Measurements from ENCODE around the genes RBBP9 and SCP2D1.

DNA sequence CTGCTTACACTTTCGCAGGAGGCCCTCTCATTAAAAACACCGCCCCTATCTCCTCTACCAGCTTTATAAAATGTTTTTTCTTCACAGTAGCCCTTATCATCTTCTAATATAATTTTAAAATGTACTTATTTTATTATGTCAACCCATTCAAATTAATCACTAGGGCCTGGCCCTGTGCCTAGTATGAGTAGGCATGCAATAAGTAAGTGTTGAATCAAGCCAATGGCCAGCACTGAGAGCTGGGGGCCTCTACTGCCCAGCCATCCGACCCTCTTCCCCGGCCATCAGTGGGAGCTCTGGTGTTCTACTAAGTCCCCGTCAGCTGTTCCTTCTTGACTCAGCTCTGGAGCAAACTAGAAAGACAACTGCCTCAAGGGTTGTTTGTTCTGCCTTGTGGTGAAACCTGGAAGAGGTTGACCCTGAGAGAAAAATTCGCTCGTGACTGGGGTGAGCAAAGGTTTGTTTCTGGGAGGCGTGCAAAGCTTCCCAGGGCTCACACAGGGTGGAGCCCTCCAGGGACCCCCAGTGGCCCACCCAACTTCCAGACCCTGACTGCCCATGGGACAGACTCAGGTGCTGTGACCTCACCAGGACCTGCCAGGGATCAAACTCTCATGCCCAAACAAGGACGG, 50.2 kb downstream of the BANF2 start:
- PRO-cap: bidirectional peak, plus-strand start outside the sequence, minus-strand start at position 580 of the sequence

DNA sequence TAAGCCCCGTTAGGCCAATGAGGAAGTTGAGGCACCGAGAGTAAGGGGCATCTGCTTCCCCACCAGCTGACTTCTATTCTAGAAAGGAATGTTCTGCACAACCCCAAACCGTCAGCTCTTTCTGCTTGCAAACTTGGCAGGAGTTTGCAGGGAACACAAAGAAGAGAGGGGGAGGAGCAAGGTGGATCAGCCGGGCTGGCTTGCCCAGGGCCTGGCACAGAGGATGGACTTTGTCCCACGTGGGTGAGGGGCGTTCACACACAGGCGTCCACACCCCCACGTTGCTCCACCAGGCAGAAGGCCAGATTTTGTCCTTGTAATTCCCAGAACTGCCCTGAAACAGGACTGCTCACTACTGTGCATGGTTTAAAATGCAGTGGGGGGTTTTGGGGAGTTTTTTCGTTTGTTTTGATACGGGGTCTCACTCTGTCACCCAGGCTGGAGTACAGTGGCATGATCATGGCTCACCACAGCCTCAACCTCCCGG, 93.3 kb downstream of the SNX5 start:
- PRO-cap: no peak

GRCh38 chr20:17941304-17941896, 27.2 kb downstream of the SNX5 start:
- PRO-cap: no peak

GRCh38 chr20:17960912-17961314, 7.7 kb downstream of the SNX5 start:
- PRO-cap: no peak

DNA sequence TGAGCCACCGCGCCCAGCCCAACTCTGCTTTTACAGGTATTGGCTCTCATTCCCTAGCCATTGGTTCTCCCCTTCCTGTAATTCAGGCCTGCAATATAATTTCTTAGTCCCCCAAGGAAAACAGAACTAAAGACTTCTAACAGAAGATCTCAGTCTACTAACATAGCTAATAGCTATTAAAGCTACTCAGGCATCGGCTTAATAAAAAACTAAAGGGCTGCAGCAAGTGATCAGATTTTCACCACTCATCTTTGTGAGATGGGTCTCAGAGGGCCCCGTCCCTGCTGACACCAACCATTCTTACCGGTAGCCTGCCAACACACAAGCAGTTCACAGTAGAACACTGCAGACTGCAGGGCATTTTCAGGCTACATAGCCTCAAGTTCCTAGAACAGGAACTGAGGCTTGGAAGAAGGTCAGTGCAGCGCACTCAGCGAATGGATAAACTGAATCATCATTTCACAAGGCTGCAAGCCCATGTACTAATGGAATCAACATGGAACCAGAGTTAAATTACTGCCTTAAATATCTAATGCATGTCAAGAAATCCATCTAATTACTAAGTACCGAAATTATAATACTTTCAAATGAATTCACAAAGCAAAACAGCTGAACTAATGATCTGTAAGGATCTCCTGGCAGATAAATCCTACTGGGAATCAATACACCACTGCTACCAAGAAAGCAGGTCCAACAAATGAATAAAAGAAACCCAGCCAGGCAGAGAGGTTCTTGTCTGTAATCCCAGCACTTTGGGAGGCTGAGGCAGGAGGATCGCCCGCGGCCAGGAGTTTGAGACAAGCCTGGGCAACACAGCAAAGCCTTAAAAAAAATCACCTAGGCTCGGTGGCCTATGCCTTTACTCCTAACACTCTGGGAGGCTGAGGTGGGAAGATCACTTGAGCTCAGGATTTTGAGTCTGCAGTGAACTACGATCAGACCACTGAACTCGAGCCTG, 5.8 kb downstream of the SNX5 start:
- PRO-cap: no peak

GRCh38 chr20:17966762-17967539, 1.6 kb downstream of the SNX5 start:
- PRO-cap: no peak

DNA sequence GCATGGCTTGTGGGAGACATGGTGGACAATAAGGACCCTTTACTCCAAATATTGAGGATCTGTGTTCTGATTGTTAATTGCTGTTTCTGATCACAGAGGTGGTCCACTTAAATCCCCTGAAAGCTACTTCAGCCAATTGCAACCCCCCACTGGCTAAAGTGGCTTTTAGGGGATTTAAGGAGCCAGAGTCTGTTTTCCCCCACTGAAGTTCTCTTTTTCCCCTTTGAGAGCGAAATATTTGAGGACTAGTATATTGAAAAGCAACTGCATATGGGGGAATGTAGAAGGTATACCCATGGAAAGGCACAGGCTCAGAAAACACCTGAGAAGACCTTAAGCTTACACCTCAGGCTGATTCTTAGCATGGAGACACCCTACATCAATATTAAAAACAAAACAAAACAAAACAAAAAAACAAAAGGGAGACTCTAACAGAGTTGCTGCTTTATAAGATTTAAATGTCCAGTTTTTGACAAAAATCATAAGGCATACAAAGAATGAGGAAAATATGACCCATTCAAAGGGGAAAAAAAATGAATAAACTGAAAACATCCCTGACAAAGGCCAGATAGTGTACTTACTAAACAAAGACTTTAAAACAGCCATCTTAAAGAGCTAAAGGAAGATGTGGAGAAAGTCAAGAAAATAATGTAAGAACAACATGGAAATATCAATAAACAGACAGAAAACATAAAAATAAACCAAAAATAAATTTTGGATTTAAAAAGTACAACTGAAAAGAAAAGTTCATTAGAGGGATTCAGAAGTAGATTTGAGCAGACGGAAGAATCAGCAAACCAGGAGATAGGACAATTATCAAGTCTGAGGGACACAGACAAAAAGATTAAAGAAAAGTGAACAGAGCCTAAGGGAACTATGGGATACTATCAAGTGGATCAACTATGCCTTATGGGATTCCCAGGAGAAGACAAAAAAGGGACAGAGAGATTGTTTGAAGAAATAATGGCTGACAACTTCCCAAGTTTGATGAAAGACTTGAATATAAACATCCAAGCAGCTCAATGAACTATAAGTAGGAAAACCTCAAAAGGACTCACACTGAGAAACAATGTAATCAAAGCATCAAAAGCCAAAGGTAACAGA, 10.6 kb downstream of the ZNF133 start:
- PRO-cap: no peak

DNA sequence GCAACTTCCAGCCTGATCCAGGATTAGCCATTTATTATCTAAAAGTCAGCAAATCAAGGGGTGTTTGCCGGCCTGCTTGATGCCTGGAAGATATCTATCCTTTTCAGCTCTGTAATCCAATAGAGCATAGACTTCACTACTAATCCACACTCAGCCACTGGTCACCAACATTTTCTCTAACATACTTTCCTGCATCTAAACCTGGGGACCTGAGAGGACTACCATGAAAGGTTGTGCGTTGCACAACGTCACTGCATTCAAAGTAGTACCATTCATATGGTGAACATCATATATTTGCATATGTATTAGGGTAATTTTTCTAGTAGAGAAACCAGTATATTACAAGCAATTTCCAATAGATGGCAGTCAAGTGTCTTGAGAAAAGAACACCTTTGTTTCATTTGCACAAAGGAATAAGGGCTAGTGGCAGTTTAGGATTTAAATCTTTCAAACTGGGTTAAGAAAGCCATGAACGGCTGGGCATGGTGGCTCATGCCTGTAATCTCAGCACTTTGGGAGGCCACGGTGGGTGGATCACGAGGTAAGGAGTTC, 53.7 kb downstream of the DZANK1 start:
- PRO-cap: bidirectional peak, plus-strand start at position 450 of the sequence, minus-strand start at position 104 of the sequence

DNA sequence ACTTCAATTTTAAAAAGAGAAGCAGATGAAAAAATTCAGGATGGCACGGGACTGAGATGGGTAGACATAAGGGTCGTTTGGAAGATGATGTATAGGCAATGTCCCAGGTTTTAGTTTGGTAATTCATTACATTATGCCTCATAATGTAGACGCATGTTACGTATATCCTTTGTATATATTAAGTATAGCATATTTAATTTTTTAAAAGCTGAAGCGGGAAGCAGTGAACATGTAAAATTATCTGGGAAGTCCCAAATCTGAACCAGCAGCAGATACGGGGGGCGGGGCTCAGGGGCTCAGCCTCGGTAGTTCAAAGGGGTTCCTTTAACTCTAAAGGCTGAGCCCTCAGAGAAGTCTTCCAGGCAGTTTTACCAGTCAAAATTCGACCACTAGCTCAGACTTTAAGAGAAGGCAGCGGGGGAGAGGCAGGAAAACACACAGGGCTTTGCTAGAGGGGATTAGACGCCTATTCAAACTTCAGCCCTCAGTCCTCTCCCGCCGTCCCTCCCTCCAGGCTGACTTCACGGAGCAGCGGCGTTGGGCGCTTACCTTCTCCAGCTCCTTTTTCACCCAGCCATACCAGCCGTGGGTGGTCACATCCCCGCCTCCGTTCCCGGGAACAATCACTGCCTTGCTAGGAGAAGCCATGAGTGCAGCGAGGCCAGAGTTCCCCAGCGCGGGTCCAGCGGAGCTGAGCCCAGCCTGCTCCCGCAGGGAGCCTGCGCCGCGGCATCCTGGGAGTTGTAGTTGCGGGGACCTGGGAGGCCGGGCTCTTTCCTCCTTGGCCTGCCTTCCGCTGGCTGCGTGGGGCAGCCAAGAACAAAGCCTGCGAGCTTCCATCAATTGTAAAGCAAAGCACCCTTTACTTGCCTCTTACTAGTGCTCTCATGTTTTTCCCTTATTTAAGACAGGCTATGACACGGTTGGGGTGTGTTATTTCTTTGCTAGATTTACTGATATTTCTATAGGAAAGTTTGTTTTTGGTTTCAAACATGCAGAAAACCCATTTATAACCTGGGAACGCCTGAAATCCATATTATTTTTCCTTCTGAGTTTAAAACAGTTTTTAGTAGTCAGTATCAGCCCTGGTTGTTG, at the start of gene RBBP9:
RBBP9 (minus strand) TSS at position 706 of the 1,095 bp plus-strand sequence.
- PRO-cap: unidirectional peak, plus-strand start at position 397 of the sequence; bidirectional peak, plus-strand start at position 789 of the sequence, minus-strand start at position 706 of the sequence

DNA sequence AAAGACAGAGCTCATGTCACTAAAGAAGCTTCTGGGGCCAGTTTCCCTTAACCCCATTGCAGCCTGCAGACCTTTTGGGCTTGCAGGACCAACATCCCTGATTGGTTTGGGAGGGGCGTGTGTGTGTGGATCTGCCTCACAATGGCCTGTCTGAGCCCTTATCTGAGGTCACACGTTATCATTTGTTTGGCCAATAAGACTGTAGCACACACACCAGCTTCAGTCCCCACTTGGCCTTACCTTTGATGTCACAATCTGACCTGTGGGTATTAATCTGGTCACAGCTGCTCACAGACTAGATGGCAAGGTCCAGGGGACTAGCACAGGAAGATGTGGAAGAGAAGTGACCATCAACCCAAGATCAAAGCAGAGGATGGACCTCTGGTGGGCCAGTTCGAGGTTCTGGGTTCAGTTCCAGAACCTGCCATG, at the start of gene SCP2D1:
SCP2D1 (plus strand) TSS at position 298 of the 429 bp plus-strand sequence.
- PRO-cap: no peak

DNA sequence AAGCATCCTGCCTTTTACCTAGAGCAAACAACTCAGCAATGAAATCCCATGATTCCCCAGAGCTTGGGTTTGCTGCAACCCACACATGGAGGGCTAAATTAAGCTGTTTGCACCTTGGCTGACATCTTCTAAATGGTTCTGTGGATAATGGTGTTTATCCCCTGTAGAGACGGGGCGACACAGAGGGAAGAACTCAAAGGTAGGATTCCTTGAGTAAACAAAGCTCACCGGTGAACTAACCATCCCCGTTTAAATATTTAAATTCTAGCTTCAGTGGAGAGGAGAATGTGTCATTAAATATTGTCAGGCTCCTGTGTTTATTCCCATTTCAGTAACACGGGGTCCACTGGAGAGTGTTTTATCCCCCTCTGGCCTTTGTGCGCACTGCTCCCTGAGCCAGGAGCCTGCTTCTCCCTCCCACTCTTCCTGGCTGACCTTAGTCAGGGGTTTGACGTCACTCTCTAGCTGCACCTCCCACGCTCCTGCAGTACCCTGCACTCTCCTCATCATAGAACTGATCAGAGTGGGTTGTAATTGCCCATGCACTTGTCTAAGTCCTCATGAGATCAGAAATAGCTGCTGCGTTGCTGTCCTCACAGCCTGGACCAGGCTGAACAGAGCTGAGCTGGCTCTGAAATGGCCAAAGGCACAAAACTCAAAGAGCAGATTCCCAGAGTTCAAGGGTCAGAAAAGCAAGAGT, 170.5 kb downstream of the SCP2D1 start:
- PRO-cap: no peak

DNA sequence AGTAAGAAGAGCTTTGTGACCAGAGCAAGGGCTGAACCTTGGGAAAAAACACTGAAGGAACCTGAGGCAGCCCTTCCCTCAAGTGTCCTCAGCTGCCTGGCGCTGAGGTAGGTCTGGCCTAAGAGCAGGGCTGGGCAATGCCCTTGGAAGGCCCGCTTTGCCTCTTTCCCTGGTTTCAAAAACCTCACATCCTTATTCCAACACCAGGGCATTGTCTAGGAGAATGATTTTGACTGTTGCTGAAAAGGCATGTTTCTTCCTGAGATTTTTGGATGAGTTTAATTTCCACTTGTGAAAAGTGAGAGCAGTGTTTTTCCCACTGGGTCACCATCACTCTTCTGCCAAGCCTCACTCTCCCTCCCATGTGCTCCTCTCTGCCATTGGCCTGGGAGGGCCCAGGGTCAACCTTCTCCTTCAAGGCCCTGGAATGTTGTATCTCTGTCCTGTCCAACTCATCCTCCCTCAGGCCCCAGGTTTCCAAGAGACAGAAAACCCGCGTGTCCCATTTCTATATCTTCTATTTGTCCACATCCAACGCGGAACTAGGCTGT, 173.1 kb downstream of the SCP2D1 start:
- PRO-cap: no peak

DNA sequence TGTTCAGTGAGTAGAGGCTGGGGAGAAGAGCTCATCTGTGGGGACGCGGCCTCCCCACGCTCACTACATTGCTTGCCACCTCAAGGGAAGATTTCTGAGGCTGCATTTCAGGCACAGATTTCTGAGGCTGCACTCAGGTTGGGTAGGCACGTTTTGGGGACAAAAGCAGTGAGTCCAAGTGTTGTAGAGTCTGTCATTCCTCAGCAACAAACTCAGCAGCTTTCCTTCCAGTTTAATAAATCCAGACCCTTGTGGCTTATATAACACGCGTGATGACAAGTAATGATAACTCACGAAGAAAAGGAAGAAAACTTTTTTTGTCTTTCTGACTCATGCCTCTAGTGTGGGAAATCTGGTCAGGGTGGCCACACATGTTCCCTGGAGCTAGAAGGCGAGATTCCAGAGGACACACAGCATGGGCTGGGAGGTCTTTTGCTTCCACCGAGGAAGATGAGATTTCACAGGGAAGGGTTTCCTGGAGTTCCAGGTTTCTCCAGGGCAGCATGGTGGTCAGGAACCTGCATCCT, 41.9 kb downstream of the SLC24A3 start:
- PRO-cap: no peak

DNA sequence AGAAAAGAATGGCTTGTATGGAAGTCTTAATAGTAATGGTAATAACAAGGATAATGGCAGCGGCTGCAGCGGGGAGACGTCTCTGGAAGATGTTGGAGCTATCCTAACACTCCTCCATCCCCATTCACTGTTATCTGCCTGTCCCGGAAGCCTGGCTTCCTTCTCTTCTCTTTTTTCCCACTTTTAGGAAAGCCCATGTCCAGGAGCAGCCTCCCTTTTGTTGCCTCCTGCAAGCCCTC, 216.9 kb upstream of the RIN2 start:
- PRO-cap: no peak

DNA sequence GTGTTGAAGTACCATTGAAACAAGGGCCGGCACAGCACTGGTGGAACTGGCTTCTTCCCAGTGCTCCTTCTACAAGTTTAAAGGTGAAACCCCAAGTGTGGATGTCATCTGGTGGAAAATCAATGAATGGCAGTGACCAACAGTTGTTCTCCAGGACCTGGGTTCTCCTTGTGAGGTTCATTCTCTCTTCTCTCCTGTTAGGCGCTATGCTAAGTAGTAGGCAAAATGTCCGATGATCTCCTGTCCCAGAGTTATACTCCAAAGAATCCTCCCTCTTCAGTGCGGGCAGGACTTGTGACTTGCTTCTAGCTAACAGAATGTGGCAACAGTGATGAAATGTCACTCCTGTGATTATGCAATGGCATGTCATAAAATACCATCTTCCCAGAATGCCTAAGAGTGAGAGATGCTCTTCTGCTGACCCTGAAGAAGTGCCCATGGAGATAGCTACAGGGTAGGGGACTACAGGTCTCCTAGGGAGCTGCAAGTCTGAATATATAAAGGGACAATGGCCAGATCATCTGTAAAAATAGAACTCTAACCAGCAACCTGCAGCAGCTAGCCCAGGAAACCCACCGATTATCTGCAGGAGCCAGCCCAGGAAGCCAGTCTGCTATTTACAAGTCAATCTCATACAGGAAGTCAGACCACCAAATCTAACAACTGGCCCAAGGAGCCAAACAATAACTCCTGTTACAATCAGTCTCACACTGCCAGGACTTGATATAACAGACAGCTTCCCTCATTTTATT, 14.7 kb upstream of the RIN2 start:
- PRO-cap: unidirectional peak, minus-strand start at position 296 of the sequence; bidirectional peak, plus-strand start at position 702 of the sequence, minus-strand start at position 437 of the sequence

DNA sequence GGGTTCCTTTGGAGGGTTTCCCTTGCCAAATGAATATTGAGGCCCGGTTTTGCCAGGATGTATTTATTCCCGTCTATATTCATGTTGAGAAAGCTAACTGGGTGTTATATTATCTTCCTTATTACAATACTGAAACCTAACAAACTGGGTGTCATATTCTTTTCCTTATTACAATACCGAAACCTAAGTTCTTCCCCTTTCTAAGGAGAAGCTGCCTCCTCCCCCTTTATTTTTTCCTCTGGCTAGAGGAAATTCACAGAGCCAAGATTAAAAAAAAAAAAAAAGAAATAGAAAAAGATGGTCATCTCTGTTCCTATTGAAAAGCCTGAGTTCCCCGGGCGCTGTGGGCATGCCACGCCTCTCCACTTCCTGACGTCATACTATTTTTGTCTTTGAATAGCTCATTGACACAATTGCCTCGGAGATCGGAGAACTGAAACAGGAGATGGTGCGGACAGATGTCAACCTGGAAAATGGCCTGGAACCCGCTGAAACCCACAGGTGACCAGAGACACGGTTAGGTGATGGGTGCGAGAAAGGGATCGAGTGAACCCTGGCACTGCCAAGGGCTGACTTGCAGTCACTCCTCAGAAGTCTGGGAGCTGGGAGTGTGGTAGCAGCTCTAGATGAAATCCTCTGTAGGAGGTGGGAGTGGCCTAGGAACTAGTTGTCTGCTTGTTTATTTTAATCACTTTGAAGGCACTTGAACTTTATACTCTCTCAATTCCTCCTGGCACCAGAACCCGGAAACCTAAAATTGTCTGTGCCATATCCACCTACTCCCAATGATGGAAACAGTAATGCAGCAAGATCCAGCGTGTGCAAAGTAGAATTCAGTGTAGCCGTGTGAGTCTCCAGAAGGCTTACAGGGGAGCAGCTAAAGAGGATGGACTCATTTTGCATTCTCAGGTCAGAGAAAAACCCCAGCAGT, 82.2 kb upstream of the NAA20 start:
- PRO-cap: no peak

DNA sequence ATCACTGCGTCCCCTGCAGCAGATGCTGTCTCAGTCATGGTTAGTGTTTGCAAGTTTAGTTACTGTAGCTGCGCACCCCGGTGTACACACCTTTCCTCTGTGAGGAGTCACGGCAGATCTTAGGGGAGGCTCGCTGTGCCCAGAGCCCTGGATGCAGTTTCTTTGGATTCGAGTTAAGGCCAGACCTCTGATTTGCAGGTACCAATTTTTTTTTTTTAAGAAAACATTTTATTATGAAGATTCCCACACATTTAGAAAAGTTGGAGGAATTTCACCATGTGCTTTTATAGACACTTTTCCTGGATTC, 794 bp downstream of the NAA20 start:
- PRO-cap: bidirectional peak, plus-strand start at position 113 of the sequence, minus-strand start outside the sequence

GRCh38 chr20:20303266-20304120, 64.4 kb upstream of the INSM1 start:
- PRO-cap: no peak

GRCh38 chr20:20368165-20369079, 518 bp downstream of the INSM1 start:
- PRO-cap: no peak

DNA sequence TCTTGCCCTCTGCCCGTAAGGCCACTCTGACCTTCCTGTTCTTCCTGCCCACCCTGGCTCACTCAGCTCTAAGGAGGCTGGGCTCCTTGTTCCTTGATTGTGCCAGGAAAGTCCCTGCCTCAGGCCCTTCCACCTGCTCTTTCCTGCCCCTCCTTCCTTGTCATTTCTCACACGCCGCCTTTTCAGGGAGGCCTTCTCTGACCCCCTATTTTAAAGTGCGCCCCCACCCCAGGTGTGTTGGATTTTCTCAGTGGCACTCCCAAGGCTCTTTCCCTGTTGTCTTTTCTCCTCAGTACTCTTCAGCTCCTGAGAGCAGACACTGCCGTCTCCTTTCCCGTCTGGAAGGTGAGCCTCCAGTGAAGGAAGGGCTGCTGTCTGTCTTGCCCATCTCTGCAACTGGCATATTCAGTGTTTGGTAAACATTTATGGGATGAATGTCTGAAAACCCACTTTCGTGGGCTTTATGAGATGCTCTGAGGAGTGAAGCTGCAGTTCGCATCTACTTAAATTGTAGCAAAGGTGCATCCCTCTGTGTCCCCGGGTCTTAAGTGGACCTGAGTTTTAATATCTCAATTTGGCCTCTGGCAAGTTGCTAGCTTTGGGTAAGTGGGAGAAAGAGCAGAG, 35.1 kb downstream of the INSM1 start:
- PRO-cap: no peak

All from endothelial cell (in vitro differentiated cells).